ENCODE results near the genes GARIN4 and PROX1.

- RRBS: 96% methylated on average over 3 of the region's 7 CpGs
These were observed 97.3 kb upstream of the PPP2R5A start for GRCh38 chr1:212187840-212188358.

DNA sequence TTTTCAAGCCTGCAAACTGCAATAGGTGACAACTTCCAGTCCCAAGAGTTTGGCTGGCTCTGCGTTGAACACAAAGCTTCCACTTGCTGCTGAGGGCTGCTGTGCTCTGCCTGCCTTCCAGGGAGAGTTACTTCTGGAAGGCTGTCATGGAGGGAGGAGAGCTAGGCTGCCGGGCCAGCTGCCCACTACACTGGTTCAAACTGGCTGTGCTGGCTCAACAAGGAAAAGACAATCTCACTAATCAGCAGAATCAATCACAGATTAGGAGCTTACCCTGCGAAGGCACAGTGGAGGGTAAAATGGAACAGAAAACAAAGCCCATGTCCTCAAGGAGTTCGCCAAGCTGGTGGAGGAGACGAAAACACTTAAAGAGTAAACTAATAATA, 46.6 kb upstream of the PPP2R5A start:
- RRBS: no CpG with 5 or more reads among the region's 5 CpGs

GRCh38 chr1:212242074-212242789, 43.0 kb upstream of the PPP2R5A start:
- RRBS: 88% methylated on average over 2 of the region's 14 CpGs

DNA sequence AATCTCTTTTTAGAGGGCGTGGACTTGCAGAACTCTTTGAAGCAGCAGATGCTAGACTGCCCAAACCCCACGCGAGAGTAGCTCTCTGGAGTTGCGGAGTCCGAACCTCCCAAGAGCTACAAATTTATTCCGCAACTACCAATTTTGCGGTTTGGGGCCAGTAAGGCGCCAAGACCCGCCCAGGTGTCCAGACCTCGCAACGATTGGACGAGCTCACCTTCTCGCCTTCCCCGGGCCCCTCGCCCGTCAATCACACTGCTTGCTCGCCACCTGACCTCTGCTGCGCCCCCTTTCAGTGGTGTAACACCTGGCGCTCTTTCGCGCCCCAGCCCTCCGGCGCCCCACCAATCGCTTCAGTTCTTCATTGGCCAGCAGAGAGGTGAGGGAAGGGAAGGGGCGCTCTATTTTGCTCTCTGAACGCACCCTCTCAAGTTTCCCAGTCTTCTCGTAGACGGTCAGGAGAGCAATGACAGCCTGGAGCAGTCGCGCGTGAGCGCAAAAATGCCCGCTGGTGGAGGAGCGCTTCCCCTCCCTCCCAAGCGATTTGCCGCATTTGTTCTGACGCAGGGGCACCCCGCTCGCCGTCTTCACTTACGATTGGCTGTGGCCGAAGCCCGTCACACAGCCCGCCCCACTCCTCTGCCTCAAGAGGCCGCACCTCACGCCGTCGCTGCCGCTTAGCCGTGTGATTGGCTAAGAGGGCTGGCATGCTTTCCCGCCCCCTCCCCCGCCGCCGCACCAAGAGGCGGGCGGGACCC, 475 bp upstream of the PPP2R5A start:
- RRBS: 3% methylated on average over 4 of the region's 56 CpGs

DNA sequence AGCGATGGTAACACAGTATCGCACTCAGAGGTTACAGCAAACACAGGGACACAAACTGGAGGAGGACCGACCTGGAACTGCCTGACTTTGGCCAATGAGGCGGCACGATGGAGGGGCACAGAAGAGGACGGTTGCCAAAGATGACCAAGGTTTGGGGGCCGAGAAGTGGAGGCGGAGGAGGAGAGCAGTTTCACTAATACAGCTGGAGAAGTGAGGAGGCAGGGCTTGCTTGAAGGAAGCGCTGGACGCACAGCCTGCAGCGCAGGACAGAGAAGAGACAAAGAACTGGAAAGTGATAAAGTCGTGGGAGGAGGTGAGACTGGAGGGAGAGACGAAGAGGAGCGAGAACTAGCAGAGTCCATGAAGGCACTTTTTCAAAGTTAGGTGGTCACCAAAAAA, 860 bp downstream of the PACC1 start:
- RRBS: no CpG with 5 or more reads among the region's 14 CpGs

- RRBS: no CpG with 5 or more reads among the region's 7 CpGs
These were observed 13.1 kb downstream of the NENF start for GRCh38 chr1:212445742-212446286.

GRCh38 chr1:212605917-212606457, 2.6 kb upstream of the ATF3 start:
- RRBS: no CpG with 5 or more reads among the region's 7 CpGs

DNA sequence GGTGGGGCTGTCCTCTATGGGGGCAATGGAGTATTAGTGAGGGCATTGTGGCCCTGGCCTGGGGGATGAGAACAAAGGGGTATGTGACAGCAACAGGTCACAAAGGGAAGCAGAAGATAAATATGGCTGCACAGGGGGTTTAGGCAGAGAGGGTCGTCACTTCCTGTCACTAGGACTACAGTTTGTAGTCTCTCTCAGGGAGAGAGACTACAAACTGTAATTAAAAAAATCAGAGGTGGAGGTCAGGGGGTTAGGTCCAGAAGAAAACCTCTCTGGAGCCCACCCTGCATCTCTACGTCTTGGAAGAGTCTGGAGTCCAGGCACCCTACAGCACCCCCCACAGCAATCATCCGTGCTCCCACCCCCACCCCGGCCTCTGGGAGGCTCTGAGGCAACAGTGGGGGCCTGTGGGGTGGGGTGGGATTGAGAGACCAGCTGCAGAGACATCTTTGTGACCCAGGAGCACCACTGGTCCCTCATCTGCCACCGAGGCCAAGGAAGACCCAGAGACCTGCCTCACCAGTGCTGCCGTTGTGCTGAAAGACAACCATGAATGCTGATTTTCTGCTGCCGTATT, at the start of gene GARIN4:
TSS of gene GARIN4 (plus strand) at position 146 of the 577 bp plus-strand sequence.
- RRBS: no CpG with 5 or more reads among the region's 7 CpGs

- RRBS: no CpG with 5 or more reads among the region's 5 CpGs
These were observed 41.6 kb downstream of the NSL1 start for GRCh38 chr1:212749791-212750614.

GRCh38 chr1:213014504-213015357, 936 bp downstream of the ANGEL2 start:
- RRBS: no CpG with 5 or more reads among the region's 23 CpGs

DNA sequence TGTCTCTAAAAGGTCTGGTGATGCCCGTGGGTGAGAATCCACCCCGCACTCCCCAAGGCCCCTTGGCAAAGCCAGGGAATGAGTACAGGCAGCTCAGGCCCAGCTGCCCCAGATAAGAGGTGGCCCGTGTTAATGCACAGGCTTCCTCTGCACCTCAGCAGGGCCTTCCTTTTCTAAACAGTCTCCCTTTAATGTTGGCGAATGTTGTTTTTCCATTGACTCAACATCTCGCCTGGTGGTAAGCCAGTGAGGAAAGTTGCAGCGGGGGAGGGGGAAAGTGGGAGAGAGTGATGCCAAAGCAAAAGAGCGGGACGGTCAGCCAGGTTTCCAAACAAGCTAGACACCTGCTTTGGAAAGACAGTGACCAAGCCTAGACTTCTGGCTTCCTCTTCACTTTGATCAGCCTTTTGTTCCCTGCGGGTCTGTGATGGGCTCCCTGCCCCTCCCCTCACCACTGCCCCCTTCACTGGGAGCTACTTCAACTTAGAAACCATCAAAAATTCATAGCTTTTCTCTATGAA, 10.3 kb upstream of the PROX1 start:
- RRBS: no CpG with 5 or more reads among the region's 9 CpGs

GRCh38 chr1:213985991-213986952, 1.5 kb upstream of the PROX1 start:
- RRBS: no CpG with 5 or more reads among the region's 32 CpGs

- RRBS: 13% methylated on average over 4 of the region's 30 CpGs
These were observed at the start of gene PROX1 for GRCh38 chr1:213987913-213988585. PROX1 (plus strand) TSS chr1:213987973.

DNA sequence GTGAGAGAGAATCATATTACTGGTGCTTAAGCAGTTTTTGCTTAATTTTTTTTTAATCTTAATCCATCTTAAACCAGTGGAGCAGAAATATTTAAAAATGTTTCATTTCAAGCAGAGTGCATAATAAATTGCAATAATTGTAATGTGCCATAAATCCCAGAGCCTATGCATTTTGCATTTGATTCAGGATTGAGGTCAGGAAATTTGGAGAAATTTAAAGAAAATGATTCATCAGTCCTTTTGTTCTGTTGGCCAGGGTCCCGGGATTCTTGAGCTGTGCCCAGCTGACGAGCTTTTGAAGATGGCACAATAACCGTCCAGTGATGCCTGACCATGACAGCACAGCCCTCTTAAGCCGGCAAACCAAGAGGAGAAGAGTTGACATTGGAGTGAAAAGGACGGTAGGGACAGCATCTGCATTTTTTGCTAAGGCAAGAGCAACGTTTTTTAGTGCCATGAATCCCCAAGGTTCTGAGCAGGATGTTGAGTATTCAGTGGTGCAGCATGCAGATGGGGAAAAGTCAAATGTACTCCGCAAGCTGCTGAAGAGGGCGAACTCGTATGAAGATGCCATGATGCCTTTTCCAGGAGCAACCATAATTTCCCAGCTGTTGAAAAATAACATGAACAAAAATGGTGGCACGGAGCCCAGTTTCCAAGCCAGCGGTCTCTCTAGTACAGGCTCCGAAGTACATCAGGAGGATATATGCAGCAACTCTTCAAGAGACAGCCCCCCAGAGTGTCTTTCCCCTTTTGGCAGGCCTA, 8.6 kb downstream of the PROX1 start:
- RRBS: 75% methylated on average over 1 of the region's 12 CpGs

DNA sequence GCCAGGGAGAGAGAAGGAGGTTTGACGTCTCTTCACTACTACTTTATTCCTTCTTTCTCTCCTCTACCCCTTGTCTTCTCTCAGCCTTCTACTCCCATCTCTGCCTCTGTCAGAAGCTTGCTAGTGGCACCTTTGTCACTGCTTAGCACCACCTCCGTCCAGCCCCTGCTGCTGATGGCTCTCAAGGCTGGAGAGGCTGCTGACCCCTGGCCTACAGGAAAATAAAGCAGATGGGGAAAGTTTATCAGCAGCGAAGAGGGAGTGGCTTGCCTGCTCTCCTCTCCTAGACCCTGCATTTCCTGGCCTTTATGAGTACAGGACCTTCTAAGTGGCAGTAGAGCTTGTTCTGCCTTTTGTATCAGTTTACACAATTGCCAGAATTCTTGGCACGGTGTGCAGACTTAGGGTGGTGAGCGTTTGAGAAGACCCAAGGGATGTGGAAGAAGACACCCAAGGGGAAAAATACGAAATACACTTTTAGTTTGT, 27.0 kb downstream of the PROX1 start:
- RRBS: no CpG with 5 or more reads among the region's 6 CpGs

- RRBS: no CpG with 5 or more reads among the region's 10 CpGs
These were observed 40.5 kb downstream of the PROX1 start for GRCh38 chr1:214028036-214028855.

DNA sequence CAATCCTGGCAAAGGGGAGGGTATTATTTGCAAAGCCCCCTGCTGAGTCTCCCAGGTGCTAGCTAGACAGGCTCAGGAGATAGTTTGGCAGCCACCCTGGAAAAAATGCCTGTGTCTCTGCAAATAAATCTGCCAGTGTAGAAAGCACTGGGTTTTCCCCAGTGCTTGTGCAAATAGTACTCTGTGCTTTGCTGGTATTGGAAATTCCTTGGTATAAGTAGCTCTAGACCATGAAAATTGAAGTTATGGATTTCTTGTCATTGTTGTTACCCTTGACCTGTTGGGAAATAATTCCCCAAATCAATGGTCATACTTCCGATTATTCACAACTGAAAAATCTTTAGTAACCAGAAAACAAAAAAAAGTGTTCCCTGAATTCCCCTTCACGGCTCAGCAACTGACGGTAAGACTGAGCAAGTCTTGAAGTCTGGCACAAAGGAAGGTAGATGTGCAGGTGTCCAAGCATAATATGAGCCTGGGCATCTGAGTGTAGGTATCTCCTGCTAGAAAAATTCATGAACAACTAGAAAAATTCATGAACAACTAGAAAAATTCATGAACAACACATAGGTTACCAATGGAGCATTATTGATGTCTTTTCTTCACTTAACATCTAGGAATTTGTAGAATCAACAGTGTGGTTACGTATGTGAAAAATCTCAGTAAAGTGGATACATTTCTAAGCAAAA, 57.0 kb downstream of the PROX1 start:
- RRBS: no CpG with 5 or more reads among the region's 4 CpGs

DNA sequence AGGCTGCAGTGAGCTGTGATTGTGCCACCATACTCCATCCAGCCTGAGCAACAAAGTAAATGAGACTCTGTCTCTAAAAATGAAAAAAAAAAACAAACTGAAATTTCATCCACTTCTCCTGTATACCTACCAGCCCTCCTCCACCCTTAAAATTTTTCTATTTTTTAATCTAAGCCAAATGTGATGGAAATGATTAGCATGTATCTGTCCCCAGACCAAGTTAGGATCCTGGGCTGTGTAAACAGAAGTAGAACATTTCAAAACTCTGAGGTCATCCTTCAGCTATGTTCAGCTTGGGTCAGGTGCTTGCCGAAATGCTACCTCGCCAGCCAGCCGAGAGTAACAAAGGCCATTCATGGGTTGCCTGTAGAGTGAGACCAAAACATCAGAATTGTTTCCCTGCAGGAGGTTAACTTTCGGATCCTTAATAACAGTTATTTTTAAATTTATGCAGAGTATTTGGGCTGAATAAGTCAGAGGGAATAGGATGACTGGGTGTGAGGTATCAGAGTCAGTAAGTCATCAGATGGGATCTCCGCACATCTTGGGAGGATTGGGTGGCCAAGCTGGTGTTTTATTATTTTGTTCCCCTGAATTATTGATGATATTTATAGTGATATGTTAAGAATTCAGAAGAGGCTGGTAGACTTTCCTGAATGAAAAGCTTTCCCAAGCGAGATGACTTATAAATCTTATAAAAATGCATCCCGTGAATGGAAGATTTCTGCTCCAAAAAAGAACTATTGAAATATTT, 35.6 kb downstream of the SMYD2 start:
- RRBS: no CpG with 5 or more reads among the region's 7 CpGs

DNA sequence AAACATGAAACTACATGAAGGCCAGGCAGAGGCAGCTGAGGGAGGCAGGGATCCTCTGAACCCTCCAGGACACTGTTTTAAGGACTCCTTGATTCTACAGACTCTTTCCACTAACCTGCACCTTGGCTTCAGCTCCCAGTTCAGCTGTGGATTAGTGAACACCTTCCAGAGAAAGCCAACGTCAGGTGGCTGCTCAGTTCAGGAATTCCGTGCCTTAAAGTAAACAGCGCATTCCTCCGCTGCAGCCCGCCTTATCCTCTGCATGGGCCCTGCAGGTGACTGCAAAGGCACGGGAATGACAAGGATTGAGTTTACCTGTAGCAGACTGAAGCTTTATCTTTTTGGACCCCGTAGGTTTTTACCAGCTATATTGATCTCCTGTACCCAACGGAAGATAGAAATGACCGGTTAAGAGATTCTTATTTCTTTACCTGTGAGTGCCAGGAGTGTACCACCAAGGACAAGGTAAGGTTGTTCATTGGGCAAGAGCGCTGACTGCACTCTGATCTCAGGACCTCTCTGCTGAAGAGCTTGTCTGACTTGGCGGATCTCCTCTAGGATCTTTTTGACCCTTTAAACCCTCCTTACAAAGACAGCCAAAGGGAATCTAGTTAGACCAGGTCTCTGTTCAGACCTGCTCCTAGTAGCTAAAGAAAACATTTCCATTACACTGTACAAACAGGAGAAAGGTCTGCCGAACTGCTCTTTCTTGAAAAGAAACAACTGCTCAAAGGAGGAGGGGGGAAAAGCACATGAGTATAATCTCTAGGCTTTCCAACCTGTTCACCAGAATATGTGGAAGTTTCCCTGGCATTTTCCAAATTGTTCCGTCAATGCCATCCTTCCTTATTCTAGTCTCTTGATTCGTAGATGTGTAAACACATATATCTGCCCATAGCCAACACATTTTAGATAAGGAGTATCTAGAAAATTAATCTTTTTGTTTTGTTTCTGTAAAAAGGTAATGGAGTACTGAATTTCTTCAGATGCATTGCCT, 49.2 kb downstream of the SMYD2 start:
- RRBS: no CpG with 5 or more reads among the region's 14 CpGs